Hepatocyte (in vitro differentiated cells and primary cell): ENCODE results near the genes GPR101, MCF2 and AFF2.

DNA sequence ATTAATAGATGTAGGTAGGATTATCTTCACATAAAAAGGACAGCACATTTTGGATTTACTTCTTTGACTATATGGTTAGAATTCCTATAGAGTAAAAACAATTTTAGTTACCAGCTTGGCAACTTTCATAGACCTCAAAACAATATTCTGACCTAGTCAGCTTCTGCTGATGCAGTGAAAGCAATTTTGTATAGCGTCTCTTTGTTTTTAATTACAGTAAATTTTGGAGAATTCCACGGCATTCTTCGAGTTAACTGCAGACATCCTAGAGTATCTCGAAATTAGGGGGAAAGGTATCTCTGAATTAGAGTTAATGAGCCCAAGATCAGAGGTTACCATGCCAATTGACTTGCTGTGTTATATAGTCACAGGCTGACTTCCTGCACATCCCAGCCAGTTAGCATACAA, 3.6 kb downstream of the BRS3 start:
- RAMPAGE, long total RNA, result no peak
- RRBS, result no CpG with 5 or more reads among the region's 4 CpGs

DNA sequence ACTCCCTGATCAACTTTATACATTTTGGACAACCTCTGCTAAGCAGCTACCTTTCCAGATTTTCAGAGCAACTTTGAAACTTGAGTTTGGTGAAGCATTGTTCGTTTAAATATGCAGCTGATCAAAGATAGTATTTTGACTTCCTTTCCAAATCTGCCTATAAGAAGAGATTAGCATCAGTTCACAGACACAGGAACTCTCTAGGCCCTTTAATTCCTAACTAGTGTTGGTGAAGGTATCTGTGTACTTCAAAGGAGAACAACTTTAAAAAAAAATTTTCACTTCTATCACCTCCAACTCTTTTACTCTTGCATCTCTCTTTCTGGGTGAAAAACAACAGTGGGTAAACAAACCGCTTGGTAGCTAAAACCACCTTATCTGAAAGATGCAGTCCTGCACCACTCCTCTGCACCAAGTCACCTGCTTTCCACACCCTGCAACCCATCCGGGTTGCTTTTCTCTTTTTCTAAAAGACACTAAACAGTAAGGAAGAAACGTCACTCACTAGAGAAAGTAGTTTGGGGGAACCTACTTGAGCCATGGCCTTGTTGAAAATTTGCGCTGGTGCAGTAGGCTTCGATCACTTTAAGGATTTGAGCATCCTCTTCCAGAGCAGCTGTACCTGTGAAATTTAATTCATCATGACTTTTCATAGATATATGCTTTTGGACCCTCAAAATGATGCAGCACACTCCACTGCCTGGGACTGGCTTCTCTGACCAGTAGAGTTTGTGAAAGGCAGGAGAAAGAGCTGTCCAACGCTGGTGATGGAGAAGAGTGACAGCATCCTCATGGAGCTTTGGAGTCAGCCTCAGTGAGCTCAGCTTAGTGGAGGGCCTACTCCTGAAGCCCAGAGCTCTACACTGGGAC, 26.8 kb downstream of the CD40LG start:
- RAMPAGE, long total RNA, result no peak
- RRBS, result no CpG with 5 or more reads among the region's 7 CpGs

DNA sequence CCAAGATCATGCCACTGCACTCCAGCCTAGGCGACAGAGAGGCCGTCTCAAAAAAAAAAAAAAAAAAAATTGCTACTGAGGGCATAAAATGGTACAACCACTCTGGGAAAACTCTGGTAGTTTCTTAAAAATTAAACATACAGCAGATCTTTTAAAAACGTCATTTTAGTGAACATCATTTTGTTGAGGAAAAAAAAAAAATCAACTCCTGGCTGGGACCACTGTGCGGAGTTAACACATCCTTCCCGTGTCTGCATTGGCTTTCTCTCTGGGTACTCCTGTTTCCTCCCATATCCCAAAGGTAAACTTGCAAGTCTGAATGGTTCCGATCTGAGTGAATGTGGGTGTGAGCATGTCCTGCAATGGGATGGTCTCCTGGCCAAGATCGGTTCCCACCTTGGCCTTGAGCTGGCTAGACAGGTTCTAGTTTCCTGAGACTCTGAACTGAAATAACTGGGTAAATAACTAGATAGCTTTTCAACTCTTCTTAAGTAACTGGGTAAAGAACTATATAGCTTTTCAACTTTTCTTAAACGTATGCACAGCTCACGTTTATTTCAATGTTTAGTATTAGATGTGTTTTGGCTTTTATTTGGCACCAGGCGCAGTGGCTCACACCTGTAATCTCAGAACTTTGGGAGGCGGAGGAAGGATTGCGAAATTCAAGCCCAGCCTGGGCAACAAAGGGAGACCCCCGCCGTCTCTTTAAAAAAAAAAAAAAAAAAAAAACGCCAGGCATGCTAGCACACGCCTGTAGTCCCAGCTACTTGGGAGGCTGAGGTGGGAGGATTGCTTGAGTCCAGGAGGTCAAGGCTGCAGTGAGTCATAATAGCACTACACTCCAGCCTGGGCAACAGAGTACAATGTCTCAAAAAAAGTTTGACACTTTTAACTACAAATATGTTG, 14.1 kb downstream of the RBMX start:
- RAMPAGE, long total RNA, result no peak
- RRBS, result no CpG with 5 or more reads among the region's 16 CpGs

GRCh38 chrX:136935521-136936022, 55.0 kb upstream of the RBMX start:
- RAMPAGE, long total RNA, result no peak
- RRBS, result 74% methylated on average over 1 of the region's 10 CpGs

- RAMPAGE, long total RNA, result no peak
- RRBS, result 1% methylated on average over 5 of the region's 30 CpGs
Measured at GRCh38 chrX:137033925-137034131, at the start of gene GPR101. GPR101 (minus strand) TSS chrX:137033995.

GRCh38 chrX:138001290-138001489, 435.3 kb downstream of the ZIC3 start:
- RAMPAGE, long total RNA, result no peak

- RAMPAGE, long total RNA, result no peak
- RRBS, result no CpG with 5 or more reads among the region's 3 CpGs
Measured at GRCh38 chrX:139213169-139213819, 317.2 kb upstream of the F9 start.

- RAMPAGE, long total RNA, result no peak
- RRBS, result no CpG with 5 or more reads among the region's 8 CpGs
Measured at GRCh38 chrX:139222600-139223251, 307.8 kb upstream of the F9 start.

GRCh38 chrX:139224853-139225410, 305.6 kb upstream of the F9 start:
- RAMPAGE, long total RNA, result no peak
- RRBS, result no CpG with 5 or more reads among the region's 7 CpGs

GRCh38 chrX:139707870-139708463, at the start of gene MCF2:
MCF2 (minus strand) TSS chrX:139708167.
- RAMPAGE, long total RNA, result no peak
- RRBS, result no CpG with 5 or more reads among the region's 5 CpGs

DNA sequence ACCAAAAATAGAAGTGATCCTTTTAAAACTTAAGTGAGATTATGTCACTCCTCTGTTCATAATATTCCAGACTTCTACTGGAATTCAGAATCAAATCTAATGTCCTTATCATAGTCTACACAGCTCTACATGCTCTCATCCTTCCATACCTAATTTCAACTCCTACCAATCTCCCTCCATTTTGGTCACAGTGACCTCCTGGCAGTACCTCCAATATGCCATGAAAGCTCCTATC, 2.9 kb upstream of the MCF2 start:
- RAMPAGE, long total RNA, result no peak

DNA sequence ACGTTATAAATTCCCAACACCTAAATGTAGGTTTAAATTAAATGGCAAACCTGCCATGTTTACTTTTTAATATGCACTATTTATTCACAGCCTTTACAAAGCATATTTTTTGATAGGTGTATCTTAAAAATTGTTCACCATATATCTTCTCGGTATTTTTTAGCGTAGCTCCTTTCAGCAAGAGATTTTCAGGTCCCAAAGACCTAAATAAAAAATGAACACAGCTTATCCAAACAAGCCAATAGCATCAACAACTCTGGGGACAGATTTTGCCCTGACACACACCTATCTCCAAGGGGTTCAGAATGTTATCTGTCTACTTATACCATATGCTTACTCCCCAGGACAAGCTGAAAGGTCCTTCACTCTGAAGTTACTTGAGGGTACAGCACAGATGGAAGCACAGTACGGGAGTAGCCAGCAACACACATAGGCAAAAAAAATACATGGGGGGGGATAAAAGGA, 90.6 kb upstream of the MCF2 start:
- RAMPAGE, long total RNA, result no peak
- RRBS, result no CpG with 5 or more reads among the region's 4 CpGs

DNA sequence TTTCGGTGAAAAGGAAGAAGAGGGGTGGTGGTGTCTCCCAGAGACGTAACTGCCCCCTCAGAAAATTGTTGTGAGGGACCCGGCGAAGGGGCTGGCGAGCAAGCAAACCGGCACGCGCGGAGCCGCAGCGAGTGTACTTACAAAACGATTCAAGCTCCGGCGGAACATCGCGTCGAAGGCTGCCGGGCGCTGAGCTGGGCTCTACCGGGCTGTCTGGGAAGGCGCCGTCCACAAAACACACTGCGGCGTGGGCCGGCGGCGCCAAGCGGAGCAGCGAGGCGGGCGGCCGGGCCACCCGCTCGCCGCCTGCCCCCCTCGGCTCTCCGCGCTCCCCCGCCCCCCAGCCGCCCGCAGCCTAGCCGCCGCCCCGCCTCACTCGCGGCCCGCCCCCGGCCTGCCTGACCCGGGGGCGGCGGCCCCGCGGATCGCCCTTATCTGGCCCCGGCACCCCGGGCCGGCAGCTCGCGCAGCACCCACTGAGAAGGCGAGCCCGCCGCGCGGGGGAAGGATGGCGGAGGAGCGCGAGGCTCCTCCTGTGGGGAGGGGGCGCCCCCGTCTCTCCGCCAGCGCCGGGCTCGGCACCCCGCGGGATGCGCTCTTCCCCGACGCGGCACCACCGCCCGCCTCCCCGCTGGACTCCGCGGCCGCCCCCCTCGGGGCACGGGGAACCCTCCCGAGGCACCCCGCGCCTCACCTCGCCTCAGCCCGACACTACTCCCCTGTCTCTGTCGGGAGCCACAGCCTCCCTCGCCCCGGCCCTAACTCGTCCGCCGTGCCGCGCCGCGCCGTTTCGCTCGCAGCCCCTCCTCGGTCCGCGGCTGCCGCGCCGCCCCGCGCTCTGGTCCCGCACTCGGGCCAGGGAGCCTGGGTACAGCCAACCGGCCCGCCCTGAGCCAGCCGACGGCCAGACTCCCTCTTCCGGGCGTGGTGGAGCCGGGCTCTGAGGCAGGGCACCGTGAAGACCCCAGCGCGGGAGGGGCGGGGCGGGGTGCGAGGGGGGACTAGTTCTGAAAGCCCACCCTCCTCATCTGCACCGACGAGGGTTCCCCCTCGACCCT, 649 bp downstream of the ATP11C start:
- RAMPAGE, long total RNA, result no peak
- RRBS, result 12% methylated on average over 40 of the region's 131 CpGs

GRCh38 chrX:139933360-139933865, 560 bp upstream of the ATP11C start:
- RAMPAGE, long total RNA, result no peak
- RRBS, result no CpG with 5 or more reads among the region's 20 CpGs

DNA sequence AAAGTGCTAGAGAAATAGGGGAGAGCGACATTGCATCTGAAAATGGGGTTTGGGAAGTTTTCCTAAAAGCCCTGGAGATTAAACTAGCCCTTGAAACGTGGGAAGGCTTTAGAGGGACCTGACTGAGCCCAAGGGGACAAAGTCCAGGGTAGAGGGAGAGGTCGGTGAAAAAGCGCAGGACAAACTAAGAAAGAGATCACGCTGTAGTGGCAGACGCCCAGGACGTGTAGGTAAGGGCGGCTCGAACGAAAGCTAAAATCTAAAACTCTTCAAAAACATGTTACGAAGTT, 1.0 kb upstream of the ATP11C start:
- RAMPAGE, long total RNA, result no peak
- RRBS, result no CpG with 5 or more reads among the region's 11 CpGs

DNA sequence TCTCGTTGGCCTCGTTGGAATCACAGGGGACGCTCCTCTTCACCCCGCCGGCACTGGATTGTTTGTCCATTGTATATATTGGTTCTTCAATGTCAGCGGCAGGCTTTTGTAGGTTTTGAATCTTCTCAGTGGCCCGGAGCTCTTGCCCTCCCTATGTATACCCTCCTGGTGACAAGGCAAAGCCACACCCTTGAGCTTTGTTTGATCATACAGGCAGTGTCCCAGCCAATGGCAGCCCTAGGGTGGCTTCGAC, 277 bp downstream of the SPANXD start:
- RAMPAGE, long total RNA, result no peak
- RRBS, result no CpG with 5 or more reads among the region's 8 CpGs

DNA sequence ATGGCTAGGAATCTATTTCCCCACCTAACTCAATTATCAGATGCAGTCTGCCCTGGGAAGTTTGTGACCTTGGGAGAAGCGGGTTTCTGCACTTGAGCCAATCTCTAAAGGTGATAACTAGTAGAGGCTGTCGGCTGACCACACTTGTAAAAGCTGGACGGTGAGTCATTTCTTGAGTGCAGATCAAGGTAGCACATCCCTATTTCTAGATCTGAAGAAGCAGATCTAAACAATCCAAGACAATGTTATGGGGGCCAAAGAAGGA, 285.5 kb upstream of the MAGEC2 start:
- RAMPAGE, long total RNA, result no peak
- RRBS, result no CpG with 5 or more reads among the region's 3 CpGs

DNA sequence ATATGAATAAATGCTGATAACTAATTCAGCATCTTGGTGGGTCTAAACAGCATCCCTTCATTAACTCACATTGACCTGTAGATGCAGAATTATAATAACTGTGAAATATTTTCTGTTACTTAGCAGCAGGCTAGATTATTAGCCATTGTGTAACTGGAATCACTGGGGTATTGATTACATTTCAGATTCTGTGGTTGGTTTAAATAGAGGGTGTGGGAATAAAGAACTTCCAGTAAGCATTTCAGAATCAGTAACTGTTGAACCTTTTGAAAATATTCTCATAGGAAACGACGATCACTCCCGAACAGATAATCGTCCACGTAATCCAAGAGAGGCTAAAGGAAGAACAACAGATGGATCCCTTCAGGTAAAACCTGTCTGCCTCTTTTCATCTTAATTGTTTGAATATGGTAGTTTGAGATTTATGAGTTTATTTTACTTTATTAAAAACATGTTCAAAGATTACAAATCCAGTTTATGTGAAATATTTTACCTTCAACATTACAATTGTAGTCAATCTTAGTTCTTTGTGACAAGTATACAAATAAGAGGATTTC, 33.6 kb downstream of the FMR1 start:
- RAMPAGE, long total RNA, result no peak
- RRBS, result no CpG with 5 or more reads among the region's 5 CpGs

GRCh38 chrX:148500450-148501620, at the start of gene AFF2:
AFF2 (plus strand) TSS chrX:148500617.
- RAMPAGE, long total RNA, result no peak
- RRBS, result 34% methylated on average over 13 of the region's 135 CpGs

- RAMPAGE, long total RNA, result no peak
- RRBS, result no CpG with 5 or more reads among the region's 12 CpGs
Measured at GRCh38 chrX:149313896-149314467, 101.3 kb downstream of the ENSG00000287585 start.